Umbilical cord (tissue), 2 donors: ENCODE measurements around the genes NIT2 and ADGRG7.

GRCh38 chr3:99637377-99638181, 815 bp upstream of the COL8A1 start:
- RAMPAGE, long total RNA, result no peak

GRCh38 chr3:99640145-99640862, 1.9 kb downstream of the COL8A1 start:
- RAMPAGE, long total RNA, result no peak

DNA sequence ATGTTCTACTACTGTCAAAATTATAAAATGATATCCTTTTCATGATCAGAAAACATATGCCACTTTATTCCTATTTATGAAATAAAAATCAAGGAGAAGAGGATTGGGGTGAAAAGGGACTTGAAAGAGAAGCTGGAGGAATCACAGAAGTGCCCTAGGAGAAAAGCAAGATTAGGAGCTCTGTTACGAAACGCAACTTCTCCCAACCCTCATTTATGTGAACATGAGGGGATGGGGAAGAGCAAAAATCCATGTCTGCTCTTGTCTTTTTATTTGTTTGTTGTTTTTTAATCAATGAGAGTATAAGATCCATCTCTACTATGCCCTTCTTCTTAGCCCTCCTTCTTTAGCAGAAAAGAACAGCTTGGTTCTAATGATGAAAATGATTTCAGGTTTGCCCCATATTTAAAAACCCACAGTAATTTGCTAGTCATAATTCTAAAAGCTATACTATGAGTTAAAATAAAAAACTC, 2.7 kb downstream of the COL8A1 start:
- RAMPAGE, long total RNA, result no peak

DNA sequence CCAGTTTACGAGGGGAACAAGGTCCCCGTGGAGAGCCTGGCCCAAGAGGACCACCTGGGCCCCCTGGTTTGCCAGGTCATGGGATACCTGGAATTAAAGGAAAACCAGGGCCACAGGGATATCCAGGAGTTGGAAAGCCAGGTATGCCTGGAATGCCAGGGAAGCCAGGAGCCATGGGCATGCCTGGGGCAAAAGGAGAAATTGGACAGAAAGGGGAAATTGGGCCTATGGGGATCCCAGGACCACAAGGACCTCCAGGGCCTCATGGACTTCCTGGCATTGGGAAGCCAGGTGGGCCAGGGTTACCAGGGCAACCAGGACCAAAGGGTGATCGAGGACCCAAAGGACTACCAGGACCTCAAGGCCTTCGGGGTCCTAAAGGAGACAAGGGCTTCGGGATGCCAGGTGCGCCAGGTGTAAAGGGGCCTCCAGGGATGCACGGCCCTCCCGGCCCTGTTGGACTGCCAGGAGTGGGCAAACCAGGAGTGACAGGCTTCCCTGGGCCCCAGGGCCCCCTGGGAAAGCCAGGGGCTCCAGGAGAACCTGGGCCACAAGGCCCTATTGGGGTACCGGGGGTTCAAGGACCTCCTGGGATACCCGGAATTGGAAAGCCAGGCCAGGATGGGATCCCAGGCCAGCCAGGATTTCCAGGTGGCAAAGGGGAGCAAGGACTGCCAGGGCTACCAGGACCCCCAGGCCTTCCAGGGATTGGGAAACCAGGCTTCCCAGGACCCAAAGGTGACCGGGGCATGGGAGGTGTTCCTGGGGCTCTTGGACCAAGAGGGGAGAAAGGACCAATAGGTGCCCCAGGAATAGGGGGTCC, 23.2 kb upstream of the CMSS1 start:
- RAMPAGE, long total RNA, result no peak

- RAMPAGE, long total RNA, result no peak
These were observed 26.0 kb downstream of the CMSS1 start for GRCh38 chr3:99843552-99844167.

DNA sequence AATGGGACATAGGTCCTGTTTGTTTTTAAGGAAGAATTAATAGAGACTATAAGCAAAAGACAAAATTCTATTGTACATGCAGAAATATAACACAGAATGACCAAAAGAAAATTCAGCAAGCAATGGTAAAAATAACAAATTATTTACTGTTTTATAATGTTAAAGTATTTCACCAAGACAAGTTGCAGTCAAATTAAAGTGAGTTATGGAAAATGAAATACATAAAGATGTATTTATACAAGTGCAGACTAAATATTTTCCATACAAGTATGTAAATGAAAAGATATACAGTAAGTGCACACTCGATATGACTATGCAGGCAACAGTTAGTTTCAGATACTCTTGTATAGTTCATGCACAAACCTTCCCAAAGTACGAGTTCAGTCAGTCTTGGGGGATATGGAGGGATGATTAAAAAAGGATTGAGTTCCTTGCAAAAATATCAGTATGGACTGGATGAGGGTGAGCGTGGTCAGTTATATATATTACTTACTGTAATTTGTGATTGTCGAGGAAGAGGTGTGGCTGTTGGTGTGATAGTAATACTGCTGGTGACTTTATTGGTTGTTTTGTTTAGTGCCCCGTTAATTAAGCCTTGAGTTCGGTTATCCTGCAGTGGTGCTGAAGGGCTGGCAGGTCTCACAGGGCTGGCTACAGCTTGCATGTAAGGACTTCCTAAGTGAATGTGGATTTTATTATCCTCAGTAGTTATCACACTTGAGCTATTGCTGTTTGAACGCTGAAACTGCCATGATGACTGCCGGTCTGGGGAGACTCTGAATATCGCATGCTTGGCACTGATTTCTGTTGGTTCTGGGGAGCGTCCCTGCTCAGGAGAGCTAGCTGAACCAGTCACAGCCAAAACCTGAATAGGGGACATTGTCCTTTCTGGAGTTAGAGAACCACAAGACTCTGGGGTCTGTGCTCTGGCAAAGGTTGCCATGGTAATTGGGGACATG, 30.4 kb downstream of the CMSS1 start:
- RAMPAGE, long total RNA, result no peak

DNA sequence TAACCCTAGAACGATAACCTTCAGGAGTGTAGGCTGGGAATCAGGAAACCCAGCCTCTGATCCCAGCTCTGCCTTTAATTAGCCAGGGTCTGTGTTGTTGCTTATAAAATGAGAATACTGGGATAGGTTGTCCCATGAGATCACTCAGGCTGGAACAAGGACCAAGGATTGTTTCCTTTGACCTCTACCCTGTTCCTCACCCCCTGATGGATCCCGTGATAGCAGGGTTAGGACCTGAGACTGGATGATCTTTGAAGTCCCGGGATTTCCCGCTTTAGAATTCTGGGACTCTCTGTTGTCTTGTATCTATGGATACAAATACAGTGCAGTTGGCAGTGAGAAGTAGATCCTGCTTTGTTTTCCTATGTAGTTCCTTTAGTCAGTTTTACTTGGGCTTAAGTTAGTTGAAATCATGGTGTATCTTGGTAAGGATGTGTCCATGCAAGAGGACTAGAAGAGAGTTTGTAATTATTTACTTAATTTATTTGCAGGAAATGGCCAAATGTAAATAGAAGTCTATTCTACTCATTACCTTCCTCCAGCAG, 117.8 kb downstream of the CMSS1 start:
- RAMPAGE, long total RNA, result no peak

DNA sequence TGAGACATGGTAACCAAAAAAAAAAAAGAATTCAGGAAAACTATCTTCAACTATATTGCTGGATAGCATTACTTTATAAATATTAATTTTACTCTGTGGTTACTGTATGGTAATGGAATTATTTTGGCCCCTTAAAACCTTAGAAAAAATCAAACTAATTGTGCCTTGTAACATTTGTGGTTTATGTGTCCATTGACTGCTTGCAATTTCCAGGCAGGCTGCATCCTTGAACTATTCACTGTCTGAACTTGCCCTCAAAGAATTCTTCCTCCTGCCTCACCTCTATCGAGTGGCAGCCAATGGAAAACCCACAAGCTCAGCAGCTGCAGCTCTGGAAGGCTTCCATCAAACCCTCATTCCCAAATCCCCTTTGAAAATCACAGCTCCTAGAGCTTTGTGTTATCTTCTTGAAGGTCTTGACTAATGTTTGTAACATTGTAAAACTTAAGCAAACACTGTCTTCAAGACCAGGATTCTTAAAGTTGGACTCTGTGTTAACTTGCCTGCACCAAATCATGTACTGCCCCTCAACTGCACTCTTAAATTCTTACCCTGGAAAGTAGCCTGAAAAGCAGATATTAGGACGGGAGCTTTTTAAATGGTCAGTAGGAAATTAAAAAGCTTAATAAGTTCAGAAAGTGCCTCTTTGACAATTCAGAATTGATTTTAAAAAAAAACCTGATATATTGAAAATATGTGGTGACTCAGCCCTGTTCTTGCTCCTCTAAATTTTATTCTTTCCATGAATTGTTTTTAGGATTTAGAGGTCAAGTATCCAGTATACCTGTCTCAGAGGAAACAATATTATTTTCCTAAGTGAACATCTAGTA, 81.0 kb downstream of the FILIP1L start:
- RAMPAGE, long total RNA, result no peak

DNA sequence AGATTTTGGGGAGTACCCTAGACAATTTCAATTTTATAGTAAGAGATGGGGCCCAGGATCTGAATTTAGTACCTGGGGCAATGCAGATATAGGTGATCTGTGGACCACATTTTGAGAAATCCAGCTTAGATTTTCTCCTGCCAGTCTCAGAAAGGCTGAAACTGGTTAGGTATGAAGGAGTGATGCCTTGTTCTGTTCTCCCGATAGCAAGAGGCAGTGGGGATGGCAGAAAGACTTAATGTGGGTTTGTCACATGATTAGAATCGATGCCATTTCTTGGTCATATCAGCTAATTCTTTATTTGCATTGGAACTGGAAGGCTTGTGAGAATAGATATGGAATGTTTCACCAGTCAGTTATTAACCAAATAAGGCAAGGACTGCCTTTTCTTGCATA, 33.9 kb downstream of the FILIP1L start:
- RAMPAGE, long total RNA, result no peak

DNA sequence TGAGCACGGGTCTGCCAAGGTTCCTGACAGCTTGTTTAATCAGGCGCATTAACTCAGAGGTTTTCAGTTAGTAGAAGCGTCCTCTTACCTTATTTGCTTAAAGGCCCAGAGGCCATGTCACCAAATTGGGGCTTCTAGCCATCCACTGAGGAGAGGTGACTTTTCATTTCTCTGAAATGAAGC, 10.5 kb downstream of the FILIP1L start:
- RAMPAGE, long total RNA, result no peak

DNA sequence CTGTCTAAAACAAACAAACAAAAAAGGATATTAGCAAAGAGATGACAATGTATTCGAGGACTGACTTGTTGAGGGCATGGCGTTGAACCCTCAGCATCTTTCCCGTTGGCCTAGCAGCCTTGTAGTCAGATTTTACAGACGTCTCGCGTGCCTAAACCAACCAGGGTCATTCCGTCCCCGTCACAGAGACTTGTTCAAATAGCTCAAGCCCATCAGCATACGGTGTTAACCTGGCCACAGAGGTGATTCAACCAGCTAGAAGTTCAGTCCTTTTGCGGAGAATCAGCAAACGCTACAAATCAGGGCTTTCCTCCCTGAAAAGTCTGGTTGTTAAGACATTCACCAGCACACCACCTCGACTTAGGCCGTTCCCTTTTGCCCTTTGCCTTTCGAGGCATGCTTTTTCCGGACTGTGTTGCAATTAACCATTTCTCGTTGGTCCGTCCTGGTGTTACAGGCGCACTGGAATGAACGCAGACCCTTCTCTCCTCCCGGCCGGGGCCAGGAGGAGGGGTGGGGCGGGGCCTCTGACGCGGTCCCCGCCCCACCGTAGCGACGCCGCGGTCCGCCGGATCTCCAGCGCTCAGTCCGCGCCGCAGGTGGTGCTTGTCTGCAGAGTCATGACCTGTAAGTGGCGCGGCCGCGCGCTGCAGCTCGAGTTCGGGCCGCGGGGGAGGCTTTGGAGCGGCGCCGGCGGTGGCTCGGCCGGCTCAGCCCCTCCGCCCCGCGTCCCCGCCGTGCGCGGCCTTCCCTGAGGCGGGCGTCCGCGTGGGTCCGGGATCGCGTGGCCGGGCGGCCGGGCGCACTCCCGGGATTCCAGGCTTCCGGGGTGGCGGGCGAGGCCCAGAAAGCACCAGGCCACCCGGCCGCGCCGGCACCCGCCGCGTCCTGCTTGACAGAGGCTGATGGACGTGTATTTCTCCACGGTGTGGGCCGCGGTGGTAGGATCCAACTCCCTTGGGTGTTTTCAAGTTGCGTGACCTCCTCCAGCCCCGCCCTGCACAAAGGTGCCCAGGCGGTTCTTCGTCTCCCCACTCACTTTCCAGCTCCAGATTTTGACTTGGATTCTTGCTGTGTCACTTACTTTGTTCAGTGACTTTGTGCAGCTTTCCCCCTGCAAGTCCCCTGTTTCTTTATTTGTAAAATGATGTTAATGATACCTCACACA, at the start of gene NIT2:
NIT2 (plus strand) TSS at position 586 of the 1,168 bp plus-strand sequence.
- RAMPAGE, long total RNA, result start-site peak on the plus strand centred at position 568 of the sequence, 52 bp wide, 18 and 28 reads in 2 replicates

- RAMPAGE, long total RNA, result no peak
These were observed 1.0 kb downstream of the LNP1 start for GRCh38 chr3:100402316-100402791.

DNA sequence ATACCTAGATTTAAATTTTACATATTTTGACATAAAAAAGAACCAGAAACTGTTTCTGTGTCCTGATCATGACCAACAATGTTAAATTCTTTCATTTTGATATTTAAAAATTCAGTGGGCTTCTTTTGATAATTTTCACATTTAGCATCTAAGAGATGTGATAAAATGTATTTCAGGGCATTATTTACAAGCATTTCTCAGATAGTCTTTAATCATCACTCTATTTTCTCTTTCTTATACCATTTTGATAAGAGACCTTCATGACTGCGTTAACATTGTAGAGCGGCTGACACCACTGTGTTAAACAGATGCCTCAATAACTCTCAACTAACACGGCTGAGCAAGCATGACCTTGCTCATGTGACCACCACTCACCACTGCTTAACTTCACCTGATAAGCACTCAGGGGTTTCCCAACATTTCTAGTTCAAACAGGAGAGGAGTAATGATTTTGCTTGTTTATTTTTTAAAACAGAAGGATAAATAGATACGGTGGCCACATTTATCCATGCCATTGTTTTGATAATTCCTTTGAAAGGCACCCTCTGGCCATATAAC, 37.8 kb upstream of the TMEM45A start:
- RAMPAGE, long total RNA, result no peak

- RAMPAGE, long total RNA, result no peak
These were observed 556 bp upstream of the TMEM45A start for GRCh38 chr3:100491774-100492352.

GRCh38 chr3:100500245-100500711, 7.9 kb downstream of the TMEM45A start:
- RAMPAGE, long total RNA, result no peak

DNA sequence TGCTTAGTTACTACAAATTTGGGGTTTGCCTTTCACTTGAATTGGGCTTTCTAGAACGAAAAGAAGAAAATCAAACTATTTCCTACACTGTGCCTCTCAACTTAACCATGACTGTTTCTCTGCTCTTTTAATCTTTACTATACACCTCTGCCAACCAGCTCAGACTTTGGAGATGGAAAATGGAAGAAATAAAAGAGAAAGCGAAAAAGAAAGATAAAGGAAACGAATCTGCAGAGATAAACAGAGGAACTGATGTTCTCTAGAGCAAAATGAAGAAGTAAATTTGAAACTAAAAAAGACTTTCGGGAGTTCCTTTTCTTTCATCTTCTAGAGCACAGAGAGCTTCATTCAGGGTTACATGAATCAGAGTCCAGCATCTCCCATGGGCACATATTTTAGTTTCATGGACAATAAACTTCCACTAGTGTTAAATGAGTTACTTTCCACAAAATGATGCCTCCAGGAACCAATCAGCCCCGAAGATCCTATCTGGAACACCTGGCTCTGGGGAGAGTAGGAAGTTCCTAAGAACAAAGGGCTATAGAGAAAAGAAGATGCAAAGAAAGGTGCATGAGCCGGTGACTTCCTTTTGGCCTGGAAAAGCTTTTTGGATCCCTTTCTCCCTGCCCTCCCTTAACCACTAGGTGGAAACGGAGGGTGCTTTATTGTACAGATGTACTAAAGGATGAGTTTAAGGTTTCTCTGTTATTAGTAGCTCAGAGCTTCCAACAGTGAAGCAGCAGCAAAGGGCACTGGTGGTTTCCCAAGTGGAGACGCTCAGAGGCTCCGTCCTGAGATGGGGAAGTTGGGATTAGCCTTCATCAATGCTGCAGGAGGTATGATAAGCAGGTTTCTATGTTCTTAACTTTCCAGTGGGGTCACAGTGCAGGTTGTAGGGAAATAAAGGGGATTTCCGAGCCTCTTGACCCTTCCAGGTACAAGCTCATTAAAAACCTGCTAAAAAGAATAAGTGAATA, 6.1 kb upstream of the ADGRG7 start:
- RAMPAGE, long total RNA, result no peak

DNA sequence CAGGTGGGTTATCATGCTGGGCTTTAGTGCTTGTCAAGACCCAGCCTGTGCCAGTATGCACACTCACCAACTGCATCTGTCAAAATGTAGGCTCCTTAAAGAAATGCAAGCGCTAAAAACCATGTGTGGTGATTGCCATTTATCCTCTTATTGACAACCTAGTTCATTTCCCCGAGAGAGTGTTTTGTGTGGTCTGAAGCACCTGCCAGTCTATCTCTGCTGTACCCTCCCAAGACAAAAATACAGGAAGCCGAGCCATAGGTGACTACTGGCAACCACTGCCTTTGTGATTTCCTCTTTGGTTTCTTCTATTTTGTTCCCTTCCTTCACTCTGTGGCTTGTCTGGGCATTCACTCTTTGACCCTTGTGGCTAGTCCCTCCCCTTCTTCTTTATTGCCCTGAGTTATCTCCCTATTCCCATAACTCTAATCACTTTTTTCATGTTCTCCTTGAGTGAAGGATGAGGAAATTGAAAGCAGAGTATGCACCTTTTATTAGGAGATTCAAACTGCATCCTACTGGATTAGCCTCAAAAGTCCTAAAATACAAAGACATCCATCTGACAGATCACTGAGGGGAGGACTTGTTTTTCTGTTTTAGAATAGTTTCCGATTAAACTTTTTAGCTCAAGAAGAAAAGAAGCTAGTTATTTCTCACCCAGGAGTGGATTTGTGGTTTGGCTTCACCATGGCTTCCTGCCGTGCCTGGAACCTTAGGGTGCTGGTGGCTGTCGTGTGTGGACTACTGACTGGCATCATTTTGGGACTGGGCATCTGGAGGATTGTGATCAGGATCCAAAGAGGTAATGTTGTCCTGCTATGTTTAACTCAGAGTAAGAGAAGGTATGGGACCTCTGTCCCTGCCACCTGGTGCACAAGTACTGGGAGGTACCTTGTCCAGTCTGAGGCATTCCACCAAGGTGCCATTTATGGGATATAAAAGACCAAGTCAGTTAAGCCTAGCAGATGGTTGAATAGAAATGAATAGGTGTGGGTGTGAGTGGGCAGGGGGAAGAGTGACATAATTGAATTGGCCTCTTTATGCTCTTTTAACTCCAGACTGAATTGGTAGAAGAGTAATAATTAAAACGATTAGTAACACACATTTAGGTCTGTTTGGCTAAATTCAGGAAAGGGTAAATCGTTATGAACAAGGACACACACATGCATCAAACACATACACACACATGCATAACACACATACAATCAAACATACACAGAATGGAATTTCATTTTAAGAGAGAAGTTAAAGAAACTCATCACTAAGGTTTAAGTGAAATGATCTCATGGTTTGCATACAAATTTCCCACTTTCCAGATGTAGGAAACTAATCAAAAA, at the start of gene ADGRG7:
ADGRG7 (plus strand) TSS at position 432 of the 1,337 bp plus-strand sequence.
- RAMPAGE, long total RNA, result no peak

- RAMPAGE, long total RNA, result no peak
These were observed 43.0 kb upstream of the ABI3BP start for GRCh38 chr3:101036073-101036829.

- RAMPAGE, long total RNA, result no peak
These were observed 72.7 kb upstream of the ABI3BP start for GRCh38 chr3:101065911-101066419.

GRCh38 chr3:101072223-101072692, 79.0 kb upstream of the ABI3BP start:
- RAMPAGE, long total RNA, result no peak